SP-49 (cell line): ENCODE measurements around the genes CPT1A and MRGPRF.

DNA sequence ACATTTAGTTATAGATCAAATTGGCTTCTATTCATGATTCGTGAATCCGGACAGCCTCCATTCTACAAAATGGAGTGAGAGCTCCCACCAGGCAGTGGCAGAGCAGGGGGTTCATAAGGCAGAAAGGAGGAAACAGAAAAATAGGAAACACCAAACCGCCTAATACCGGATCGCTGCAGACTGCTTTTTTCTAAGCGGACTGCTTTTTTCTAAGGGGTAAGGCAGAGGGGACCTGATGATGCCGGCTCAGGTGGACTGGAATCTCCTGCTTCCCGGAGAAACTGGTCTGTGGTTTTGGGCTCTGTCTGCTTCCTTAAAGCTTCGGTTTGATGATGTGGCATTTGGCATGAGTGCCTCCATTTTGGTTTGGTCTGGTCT, 986 bp downstream of the ALDH3B1 start:
- PRO-cap: no peak

DNA sequence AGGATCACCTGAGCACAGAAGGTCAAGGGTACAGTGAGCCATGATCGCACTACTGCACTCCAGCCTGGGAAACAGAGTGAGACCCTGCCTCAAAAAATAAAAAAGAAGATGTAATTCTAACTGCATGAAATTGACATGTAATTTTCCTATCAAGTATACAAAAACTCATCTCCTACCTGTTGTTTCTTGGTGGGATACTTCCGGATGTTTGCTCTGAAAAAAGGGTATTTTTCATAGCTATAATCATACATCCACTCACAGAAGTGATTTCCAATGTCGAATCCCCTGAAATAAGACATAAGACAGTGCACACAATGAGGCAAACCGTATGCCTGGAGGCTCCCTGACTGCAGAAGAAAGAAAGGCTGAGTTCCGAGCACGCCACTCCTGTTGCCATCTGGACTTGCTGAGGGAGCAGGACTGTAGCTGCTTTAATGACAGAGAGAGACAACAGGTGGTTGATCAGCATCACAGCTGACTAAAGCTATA, 26.8 kb downstream of the TCIRG1 start:
- PRO-cap: no peak

DNA sequence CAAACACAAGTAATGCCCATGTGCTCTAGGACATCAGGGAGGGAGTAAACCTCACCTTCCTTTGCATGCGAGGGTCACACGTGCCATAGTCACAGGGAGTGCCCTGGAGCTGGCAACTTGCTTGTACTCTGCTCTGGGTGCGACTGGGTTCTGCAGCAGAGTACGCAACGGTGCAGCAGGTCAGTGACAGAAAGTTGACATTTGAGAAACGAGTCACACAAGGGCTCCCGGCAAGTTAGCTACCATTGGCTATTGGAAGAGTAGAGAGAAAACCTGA, 32.6 kb upstream of the CHKA start:
- PRO-cap: no peak

DNA sequence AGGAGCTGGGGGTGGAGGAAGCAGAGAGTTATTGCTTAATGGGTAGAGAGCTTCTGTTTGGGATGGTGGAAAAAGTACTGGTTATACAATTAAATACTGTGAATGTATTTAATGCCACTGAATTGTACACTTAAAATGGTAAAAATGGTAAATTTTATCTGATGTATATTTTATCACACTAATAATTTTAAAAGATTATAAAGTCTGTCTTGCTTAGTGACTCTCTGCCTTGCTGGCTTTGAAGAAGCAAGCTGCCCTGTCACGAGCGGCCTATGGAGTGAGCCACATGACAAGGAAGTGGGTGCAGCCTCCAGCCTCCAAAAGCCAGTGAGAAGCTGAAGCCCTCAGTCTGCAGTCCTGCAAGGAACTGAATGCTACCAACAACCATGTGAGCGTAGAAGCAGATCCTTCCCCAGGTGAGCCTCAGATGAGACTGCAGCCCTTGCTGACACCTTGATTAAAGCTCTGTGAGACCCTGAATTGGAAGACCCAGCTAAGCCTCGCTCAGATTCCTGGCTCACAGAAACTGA, 20.0 kb downstream of the C11orf24 start:
- PRO-cap: no peak

DNA sequence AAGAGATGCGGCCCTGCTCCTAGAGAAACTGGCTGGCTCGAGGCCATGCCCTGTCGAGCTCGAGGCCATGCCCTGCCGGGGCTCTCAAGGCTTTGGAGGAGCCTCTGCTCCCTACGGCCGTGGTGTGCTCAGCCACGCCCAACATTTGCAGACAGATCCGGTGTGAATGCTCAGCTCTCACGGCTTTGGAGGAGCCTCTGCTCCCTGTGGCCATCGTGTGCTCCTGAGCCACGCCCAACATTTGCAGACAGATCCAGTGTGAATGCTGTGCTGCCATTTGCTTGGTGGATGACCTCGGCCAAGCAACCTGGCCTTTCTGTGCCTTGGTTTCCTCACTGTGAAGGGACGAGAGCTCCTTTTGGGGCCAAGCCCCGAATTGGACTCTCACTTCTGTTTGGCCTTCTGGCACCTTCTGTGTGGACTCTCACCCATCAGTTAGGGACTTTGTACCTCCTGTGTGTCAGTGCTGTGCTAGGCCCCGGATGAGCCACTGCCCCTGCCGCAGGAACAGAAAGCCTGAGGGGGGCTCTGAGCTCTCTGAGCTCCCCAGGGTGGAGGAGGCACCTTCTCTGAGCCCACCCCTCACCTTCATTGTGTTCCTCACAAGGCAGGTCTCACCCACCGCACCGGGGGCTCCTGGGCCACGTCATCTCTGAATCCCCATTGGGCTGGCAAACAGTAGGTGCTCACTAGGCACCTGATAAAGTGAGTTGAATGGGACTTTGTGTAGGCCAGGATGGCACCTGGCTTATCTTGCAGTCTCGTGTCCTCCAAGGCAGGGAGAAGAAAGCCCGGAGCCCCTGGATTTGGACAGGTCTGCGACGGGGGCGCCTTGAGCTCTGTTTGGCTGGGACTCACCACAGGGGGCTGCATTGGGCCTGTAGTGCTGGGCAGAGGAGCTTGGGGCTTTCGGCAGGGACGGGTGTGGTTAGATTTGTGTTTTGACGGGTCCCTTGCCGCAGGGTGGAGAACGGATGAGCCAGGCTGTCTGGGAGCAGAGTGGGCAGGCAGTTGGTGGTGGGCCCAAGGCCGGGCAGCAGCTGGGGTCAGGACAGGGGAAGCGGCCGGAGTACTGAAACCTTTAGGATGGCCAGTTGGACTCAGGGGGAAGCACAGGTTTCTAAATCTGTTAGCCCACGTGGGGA, 13.8 kb downstream of the C11orf24 start:
- PRO-cap: no peak

DNA sequence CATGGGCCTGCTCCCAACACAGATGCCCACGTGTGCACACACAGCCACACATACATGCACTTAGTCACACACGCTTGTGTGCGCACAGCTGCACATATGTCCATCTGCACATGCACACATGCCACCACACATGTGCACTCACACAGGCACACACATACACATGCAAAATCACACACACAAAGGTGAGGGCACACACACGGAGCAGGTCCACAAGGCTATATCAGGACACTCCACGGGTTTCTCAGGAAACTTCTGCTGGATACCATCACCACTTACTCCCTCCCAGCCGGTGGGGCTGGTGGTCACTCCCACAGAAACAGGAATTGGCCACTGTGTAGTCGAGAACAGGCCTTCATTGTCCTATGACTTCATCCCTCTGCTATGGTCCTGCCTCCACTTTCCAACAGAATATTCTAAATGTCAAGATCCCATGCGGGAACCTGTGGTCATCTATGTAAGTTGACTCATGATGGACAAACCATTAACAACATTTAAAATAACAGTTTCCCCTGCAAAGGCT, 2.2 kb downstream of the C11orf24 start:
- PRO-cap: no peak

- PRO-cap: no peak
These were observed 10.6 kb upstream of the C11orf24 start for GRCh38 chr11:68282177-68282902.

DNA sequence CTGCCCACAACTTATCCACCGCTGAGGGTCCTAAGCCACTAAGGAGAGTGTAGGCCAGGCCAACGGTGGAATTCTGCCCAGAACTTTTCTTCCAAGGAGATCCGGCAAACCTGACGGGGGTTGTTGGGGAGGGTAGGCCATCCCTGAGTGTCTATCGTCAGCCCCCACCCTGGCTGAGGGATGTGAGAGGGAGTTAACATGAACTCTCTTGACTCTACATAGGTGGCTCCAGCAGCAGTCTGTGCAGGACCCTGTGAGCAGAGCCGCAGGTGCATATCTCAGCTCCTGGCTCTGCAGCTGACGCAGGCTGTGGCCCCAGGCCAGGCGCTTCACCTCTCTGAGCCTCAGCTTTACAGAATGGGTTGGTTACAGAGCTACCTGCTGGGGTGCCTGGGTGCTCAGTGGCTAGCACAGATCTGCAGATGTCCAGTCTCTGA, 16.1 kb upstream of the LRP5 start:
- PRO-cap: no peak

DNA sequence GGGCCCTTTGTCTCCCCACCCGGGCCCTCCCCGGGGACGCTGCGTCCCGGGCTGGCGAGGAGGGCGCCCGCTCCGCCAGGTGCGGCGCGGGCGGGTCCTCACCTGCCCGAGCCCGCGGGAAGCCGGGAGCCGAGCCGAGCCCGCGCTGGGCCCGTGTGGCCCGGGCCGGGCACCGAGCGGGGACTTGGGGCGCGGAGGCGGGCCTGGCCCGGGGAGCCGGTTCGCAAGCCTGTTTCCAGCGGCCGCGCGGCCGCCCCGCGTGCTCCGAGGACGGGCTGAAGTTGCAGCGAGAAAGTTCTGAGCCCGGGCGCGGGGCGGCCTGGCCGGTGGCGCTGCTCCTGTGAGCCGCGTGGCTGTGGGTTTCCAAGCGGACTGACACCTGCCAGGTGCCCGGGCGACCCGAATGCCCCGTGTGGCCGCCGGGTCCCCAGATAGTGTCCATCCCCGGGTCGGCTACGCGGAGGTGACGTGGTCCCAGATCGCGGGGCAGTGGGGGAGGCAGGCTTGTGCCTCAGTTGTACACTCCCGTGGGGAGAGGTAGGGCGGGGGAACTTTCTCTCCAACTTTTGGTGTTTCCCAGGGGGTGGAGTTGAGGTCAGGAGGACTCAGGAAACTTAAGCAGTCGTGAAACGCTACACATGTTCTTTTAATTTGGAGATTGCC, 720 bp downstream of the LRP5 start:
- PRO-cap: no peak

DNA sequence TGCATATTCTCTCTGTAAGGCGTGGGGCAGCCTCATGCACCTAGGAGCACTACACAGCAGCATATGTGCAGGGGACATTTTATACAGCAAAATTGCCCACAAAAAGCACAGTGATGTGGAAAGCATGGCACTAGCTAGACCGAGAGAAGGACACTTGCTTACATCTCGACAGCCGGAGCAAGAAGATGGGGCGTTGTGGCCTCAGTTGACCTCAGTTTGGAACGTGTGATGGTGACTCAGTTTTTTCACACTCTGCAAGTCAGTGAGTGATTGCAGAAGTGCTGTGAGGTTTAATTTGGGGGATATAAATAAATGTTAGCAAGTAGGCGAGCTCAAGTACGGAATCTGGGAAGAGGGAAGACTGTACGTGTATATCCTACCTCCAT, 23.3 kb downstream of the LRP5 start:
- PRO-cap: no peak

- PRO-cap: no peak
These were observed 71.8 kb upstream of the PPP6R3 start for GRCh38 chr11:68388399-68389479.

DNA sequence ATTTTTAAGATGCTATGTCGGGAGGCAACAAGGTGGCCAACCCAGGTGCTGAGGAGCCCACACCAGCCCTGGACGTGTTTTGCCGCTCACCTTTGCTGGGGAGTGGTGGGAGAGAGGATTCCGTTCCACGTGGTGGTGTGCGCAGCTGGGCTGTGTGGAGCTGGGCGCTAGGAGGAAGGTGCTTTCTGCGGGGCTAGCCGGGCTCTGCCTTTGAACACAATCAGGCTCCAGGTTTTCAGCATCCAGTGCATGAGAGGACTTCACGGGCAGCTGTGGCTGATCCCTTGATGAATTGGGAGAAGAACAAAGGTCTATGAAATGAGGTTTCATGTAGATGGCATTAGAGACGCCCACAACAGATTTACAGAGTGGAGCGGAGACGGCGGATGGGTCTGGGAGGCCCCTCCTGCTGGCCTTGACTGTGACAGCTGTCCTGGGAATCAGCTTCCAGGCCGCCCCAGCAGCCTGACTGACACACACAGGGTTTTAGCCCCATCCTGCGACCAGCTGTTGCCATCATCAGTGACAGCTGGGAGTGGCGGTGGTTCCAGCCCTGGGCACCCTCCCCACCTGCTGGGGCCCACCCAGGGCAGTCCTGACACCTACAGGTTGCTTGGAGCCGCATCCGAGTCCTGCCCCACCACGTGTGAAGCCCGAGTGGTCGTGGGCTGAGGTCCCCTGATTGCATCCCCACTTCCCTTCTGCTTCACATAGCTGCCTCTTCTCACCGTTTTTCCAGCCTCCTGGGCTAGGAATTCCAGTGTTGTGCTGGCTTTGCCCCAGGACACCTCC, 64.1 kb upstream of the PPP6R3 start:
- PRO-cap: no peak

- PRO-cap: no peak
These were observed 35.5 kb upstream of the PPP6R3 start for GRCh38 chr11:68424899-68425602.

DNA sequence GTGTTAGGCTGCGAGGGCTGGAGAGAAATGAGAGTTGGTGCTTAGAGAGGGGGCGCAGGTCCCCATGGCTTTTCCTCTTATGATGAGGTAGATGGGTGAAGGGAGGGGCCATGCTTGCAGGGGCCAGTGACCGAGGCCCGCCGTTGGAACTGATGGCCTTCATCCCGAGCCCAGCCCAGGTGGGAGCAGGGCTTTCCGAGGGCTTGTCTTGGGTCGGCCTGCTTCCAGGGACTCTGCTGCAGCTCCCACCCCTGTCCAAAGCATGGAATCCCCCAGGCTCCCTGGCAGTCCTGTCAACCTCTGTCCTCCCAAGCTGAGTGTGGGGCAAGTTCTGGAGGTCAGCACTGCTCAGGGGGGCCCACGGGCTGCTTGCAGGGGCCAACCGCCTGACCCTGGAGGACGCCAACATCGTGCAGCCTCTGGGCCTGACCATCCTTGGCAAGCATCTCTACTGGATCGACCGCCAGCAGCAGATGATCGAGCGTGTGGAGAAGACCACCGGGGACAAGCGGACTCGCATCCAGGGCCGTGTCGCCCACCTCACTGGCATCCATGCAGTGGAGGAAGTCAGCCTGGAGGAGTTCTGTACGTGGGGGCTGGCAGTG, 34.8 kb upstream of the PPP6R3 start:
- PRO-cap: no peak

- PRO-cap: no peak
These were observed 9.5 kb downstream of the PPP6R3 start for GRCh38 chr11:68469903-68470699.

GRCh38 chr11:68480625-68481163, 20.1 kb downstream of the PPP6R3 start:
- PRO-cap: no peak

- PRO-cap: no peak
These were observed 22.3 kb upstream of the TESMIN start for GRCh38 chr11:68773448-68774258.

GRCh38 chr11:68841499-68842237, at the start of gene CPT1A:
CPT1A (minus strand) TSS chr11:68841916.
- PRO-cap: no peak

GRCh38 chr11:68927175-68927549, 23.5 kb downstream of the IGHMBP2 start:
- PRO-cap: no peak

DNA sequence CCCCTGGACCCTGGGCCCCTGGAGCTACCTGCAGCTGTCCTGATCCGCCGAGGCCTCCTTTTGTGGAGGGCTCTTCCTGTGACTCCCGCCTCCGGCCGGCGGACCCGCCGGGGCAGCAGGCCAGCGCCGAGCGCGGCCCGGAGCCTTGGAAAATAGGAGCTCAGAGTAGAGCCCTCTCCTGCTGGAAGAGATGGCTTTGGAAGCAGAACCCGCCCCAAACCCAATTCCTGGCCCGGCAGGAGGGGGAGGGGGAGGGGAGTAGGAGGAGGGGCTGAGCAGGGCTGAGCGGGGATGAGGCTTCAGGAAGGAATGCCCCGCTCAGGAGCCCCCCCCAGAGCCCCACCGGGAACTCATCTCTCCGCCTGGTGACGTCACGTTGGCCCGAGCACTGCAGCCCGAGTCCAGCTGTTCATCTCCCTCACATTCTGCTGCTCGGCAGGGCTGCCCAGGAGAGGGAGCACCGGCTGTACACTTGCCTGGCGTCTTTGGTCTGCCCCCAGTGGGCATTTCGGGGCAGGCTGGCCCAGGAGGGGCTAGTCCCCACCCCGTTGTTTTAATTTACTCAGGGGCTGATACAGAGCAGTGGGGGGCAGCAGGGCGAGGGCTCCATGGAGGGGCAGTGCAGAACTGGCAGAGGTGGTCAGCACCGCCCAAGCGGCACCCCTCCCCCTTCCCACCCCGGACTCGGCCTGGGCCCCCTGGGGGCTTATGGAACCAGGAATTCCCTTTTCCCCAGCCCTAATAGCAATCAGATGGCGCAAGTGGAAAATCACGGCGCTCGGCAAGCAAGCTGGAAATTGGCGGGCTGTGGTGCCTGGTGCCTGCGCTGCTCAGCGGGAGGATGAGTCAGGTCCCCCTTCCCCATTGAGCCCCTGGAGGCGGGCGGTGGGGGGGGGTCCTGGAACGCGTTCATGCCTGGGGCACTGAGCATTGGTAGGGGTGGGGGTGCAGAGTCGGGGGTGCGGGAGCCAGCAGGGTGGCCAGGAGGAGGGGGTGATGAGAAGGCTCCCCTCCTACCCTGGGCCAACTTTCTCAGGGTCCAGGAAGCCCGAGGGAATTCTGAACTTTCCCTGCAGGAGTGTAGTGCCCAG, at the start of gene MRGPRF:
Gene MRGPRF, minus strand, starts transcription at position 192 of the 1,091 bp plus-strand sequence.
- PRO-cap: no peak